Foreskin keratinocyte (primary cell): ENCODE measurements around a stretch of chr14.

DNA sequence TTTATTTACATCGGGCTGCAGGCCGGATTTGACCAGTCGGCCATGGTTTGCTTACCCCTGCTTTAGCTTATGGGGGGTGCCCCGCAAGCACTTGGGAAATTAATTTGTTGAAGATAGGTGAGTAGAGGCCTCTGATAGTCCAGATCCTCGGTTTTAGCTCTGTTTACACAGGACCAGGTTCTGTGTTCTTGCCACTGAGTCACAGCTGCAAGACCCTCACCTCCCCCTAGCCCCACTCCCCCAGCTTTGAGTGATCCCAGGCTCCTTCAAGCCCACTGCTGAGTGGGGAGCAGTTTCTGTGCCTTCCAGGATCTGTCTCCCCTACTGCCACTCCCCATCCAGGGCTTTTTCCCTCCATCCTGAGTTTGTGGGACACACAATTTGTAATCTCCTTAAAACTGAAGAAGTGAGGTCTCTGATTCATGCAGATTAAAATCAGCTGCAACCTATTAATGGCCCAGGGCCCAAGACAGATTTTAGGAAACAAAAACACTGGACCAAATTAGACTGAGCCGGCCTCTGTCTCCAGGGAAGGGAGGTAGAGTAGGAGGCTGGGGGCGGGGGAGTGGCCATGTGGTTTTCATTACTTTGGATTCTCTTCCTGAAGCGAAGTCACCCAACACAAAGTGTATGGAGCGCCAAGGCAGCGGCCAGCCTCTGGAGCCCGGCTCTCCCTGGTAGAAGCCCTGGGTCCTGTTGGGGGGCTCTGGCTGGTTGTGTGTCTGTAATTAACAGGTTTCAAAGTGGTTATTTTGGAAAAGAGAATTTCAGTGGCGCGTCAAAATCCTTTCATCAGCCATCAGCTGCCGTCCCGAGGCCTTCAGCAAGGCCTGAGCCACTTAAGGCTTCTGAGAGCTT is 282.8 kb downstream of the ZFP36L1 start:
- RAMPAGE, total RNA = no peak

- RAMPAGE, total RNA = no peak
Measured at GRCh38 chr14:68512246-68512956, 280.5 kb downstream of the ZFP36L1 start.

GRCh38 chr14:68521958-68523070 is 270.6 kb downstream of the ZFP36L1 start:
- RAMPAGE, total RNA = no peak

- RAMPAGE, total RNA = no peak
Measured at GRCh38 chr14:68527186-68527966, 265.5 kb downstream of the ZFP36L1 start.

DNA sequence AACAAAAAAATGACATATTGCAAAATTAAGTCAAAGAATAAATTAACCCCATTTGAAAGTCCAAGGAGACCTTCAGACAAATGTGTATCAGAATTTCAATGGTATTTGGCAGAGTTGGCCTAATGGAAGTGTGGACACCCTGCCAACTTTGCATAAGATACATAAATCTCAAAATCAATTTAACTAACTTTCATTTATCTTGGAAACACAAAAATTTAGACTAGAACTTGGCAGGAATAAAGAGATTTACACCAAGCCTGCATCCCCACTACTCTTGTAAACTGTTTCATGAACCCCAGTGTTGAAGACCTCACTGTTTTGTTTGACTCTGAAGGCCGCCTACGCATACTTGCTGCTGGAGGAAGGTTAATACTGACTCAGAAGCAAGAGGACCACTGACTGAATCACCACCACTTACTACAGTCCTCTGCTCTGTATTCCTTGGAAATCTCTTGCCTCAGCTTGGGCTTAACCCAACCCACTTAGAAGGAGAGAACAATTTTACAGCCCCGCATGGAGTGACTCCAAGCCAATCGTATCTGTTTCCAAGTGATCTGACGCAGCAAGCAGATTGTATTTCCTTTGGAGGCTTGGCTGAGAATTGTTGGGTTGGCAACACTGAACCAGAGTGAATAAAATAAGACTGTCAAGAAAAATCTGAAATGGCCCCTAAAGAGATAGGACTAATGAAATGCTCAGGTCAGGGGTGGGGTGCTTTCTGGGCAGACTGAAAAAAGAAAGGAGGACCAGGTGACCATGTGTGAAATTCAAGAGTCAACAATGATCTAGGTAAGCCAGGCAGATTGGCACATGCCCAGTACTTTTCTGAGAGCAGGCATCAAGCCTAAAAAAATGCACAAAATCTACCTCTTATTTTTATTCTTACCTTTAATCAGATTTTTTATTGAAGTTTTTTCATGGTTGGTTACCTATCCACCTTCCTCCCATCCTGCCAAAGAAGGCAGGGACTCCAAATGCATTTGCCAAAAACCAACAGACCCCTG is 248.6 kb downstream of the ZFP36L1 start:
- RAMPAGE, total RNA = no peak

DNA sequence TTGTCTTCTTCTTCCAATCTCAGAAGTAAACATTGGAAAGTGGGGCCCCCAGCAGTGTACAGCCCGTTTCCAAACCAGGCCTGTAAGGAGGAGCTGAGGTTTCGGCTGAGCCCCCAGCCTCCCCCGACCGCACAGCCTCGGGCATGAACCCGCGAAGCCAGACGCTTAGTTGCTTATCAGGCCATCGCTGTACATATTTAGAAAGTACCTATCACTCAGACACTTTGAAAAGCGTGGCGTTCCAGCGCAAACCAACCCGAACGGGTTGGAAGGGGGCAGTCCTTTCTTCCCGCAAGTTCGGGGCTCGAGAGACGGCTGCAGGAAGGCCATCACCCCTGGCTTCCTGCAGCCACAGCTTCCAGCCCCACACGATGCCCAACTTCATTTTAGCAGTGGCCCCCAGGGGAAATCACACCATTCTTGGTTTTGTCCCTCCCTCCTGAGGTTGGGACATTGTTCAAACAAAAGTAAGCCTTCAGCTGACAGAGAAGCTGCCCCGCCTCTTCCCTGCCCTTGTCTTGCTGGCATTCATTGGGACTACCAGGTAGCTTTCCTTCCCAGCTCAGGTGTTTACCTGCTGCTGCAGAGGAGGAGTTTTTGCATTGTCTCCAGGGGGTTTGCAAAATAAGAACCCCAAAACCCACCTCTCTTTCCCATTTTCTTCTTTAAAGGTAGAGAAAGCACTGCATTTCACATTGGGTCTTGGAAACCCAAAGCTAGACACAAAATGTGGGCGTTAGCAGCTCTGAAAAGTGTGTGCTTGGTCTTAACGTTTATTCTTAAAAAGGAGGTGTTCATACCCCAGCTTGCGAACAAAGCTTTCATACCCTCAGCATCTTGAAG is 163.9 kb downstream of the ZFP36L1 start:
- RAMPAGE, total RNA = no peak

- RAMPAGE, total RNA = no peak
Measured at GRCh38 chr14:68654937-68655593, 137.8 kb downstream of the ZFP36L1 start.

DNA sequence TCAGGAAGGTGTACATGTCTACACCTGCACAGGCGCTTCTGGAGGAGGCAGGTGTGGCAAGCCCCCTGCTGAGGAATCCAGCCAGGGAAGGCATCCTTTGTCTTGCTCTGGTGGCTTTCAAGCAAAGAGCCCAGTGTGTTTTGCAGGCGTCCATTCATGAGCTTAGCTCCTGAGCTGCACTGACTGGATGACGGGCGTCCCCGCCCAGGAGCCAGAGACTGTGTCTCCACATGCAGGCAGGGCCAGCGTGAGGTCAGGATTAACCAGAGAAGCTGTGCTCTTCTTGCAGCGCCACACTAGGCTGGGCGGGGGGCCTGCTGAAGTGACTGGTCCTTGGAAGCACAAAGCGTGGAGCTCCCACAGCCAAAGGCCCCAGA is 116.2 kb downstream of the ZFP36L1 start:
- RAMPAGE, total RNA = no peak

GRCh38 chr14:68682311-68682638 is 110.6 kb downstream of the ZFP36L1 start:
- RAMPAGE, total RNA = no peak

DNA sequence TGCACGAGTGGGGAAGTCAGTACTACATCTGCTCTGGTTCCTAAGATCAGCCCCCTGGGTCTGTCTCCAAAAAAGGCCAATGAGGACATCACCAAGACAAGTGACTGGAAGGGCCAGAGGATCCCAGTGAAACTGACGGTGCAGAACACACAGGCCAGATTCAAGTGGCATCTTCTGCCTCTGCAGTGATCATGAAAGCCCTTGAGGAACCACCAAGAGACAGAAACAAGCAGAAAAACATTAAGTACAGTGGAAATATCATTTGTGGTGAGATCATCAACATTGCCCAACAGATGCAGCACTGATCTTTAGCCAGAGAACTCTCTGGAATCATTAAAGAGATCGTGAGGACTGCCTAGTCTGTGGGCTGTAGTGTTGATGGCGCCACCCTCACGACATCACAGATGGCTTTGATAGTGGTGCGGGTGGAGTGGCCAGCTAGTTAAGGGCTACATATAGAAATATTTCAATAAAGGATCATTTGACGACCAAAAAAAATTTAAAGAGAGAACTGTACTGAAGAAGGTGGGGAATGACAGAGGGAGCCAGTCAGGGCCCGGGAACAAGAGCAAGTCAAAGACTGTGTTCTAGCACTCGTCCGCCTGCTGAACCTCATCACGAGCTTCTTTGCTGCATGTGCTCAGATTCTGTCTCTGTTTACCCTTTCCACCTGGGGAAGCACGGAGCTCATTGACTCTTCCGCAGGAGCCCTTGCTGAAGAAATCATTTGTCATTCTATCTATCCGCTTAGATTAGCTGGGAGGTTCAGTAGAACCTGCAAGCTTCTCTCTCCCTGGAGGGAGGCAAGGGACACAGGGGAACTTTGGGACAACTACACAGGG is 99.5 kb downstream of the ZFP36L1 start:
- RAMPAGE, total RNA = no peak

GRCh38 chr14:68711227-68712168 is 81.4 kb downstream of the ZFP36L1 start:
- RAMPAGE, total RNA = no peak

DNA sequence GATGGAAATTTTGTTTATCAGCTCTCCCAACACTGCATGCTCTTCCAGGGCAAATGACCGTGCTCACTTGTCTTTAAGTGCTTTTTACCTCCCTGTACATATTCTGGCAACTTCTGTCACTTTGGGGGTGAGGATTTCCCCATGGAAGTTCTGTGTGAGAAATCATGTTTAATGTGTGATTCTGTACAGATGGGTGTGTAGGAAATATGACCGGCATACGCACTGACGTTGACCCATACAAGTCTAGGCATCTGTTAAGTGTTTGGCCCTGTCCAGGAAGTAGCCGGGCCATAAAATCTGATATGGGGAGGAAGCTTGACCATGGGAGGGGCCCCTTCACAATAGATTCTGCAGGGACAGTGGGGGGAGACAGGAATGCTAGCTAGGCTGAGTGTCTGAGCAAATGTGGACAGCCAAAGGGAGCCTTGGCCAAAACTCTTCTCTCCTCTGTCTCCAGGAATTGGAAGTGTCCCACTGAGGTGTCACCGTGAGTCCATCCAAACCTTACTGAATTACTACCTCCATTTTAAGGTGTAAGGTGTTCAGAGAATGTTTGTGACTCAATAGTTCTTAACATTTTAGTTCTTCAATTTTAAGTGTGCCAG is 65.1 kb downstream of the ZFP36L1 start:
- RAMPAGE, total RNA = no peak

- RAMPAGE, total RNA = no peak
Measured at GRCh38 chr14:68785836-68786545, 6.9 kb downstream of the ZFP36L1 start.

- RAMPAGE, total RNA = no peak
Measured at GRCh38 chr14:68813675-68814195, 20.9 kb upstream of the ZFP36L1 start.

- RAMPAGE, total RNA = no peak
Measured at GRCh38 chr14:68884676-68885291, 91.9 kb upstream of the ZFP36L1 start.

GRCh38 chr14:68885777-68886151 is 92.9 kb upstream of the ZFP36L1 start:
- RAMPAGE, total RNA = no peak

DNA sequence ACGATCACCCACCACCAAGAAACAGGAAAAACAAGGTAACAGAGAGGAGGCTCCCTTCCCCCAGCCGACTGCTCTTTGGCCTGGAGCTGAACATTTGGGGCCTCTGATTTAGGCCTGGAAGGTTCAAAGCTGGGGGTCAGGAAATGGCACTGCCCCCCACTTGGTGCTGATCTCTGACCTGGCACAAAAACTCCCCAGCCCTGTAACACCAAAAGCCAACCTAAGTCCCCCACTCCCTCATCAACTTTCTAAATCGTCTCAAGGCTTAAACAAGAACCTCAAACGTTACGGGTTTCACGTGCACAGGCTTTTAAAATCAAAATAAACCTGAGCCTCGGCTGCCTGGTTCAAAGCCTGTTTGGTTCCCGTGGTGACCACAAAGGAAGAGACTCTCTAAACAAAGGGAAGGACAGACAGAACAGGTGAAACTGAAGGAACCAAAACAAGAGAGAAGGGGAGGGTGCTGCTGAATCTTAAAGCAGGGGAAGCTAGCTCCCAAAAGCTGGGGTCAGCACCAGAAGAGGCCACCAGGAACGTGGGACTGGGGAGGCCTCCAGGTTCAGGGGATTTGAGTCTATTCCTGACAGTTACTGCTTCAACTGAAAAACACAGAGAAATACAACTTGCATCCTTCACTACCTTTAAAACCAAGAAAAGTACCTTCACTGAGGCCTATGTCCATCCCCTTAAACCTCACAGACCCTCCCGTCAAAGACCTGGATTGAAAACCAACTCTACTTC is 8.8 kb downstream of the ACTN1 start:
- RAMPAGE, total RNA = no peak

DNA sequence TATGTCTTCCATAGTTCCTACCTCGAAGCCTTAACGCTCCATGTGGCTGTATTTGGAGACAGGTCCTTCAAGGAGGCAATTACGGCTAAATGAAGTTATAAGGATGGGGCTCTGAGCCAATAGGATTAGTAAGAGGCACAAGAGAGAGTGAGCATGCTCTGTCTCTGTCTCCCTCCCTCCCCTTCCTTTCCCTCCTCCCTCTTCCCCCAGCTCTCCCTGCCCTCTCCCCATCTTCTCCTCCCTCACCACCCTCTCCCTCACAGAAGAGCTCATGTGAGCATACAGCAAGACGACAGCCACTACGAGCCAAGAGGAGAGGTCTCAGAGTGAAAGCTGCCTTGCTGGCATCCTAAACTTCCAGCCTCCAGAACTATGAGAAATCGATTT is 25.5 kb upstream of the ACTN1 start:
- RAMPAGE, total RNA = no peak

DNA sequence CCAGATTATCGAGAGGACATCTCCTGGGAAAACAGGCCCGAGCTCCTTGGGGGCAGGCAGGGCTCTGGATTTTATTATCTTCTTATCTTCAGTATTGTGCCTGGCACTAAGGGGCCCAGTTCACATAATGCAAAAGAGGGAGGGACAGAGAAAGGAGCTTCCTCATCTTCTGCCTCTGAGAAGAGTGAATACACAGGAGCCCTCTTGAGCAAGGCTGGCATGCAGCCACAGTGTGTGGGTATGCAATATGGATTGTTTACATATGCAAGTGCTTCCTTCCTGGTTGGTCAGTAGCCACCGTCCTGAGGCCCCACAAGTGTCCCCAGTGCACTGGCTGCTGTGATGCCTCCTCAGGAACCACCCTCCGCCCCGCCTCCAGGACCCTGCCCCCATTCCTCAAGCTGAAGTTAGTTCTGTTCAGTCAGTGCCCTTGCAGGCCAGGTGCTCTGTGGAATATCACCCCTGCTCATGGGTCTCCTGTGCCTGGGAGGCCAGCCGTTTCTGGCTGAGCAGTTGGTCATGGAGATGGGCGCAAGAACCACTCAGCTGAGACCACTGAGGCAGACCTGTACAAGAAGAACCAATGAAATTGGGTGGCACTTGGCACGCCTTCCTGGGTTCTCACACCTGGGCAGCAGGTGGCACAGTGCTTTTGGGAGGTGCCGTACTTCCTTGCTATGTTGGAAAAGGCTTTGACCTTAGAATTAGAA is 35.0 kb upstream of the ACTN1 start:
- RAMPAGE, total RNA = no peak

GRCh38 chr14:69038276-69038943 is 59.3 kb upstream of the ACTN1 start:
- RAMPAGE, total RNA = no peak